Kidney epithelial cell (primary cell): ENCODE measurements around the genes FTCDNL1, BZW1, NDUFB3 and FLACC1.

GRCh38 chr2:199445767-199446219, 11.9 kb downstream of the SATB2 start:
- RAMPAGE, long total RNA = no peak
- RRBS = no CpG with 5 or more reads among the region's 2 CpGs

GRCh38 chr2:199786096-199786602, 64.8 kb downstream of the FTCDNL1 start:
- RAMPAGE, long total RNA = no peak
- RRBS = no CpG with 5 or more reads among the region's 2 CpGs

DNA sequence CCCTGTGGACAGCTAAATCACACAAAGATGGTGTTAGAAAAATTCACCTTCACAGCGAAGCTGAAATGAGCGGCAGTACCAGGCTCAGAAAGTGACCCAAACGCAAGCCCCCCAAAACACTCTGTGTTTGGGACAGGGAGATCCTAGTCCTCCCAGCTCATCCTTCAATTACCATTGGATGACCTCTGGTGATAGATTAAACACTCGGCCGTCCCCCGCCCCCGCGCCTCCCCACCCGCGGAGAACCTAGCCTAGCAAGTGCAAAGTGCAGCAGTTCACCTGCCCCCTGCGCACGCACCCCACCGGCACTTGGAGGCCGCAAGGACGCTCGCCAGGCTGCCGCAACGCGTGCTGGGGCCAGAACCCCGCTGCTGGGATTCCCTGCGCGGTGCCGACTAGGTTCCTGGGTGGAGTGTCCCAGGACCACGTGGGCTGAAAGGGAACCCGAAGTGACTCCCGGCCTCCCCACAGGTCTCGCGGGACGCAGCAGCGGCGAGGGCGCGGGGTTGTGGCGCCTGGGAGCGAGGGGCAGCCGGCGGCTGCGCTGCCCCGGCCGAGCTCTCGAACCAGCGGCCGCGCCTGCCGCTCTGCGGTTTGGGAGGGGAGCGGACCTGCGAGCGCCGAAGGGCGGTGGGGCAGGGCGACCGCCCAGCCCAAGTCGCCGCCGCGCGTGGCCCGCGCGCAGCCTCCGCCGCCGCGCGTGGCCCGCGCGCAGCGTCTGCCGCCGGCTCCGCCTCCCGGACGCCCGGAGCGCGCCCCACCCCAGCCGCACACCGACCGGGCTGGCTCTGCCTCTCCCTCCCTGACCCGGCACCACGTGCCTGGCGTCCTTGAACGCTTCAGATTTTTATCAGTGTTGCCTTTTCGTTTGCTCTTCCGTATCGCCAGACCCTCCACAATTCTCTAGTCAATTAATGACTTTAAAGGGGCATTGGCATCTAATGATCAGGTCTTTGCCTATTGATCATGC, at the start of gene FTCDNL1:
FTCDNL1 (minus strand) TSS at position 732 of the 970 bp plus-strand sequence.
- RAMPAGE, long total RNA = no peak
- RRBS = under 1% methylated on average over 10 of the region's 88 CpGs

GRCh38 chr2:199926249-199927287, 15.5 kb downstream of the C2orf69 start:
- RAMPAGE, long total RNA = no peak
- RRBS = no CpG with 5 or more reads among the region's 3 CpGs

DNA sequence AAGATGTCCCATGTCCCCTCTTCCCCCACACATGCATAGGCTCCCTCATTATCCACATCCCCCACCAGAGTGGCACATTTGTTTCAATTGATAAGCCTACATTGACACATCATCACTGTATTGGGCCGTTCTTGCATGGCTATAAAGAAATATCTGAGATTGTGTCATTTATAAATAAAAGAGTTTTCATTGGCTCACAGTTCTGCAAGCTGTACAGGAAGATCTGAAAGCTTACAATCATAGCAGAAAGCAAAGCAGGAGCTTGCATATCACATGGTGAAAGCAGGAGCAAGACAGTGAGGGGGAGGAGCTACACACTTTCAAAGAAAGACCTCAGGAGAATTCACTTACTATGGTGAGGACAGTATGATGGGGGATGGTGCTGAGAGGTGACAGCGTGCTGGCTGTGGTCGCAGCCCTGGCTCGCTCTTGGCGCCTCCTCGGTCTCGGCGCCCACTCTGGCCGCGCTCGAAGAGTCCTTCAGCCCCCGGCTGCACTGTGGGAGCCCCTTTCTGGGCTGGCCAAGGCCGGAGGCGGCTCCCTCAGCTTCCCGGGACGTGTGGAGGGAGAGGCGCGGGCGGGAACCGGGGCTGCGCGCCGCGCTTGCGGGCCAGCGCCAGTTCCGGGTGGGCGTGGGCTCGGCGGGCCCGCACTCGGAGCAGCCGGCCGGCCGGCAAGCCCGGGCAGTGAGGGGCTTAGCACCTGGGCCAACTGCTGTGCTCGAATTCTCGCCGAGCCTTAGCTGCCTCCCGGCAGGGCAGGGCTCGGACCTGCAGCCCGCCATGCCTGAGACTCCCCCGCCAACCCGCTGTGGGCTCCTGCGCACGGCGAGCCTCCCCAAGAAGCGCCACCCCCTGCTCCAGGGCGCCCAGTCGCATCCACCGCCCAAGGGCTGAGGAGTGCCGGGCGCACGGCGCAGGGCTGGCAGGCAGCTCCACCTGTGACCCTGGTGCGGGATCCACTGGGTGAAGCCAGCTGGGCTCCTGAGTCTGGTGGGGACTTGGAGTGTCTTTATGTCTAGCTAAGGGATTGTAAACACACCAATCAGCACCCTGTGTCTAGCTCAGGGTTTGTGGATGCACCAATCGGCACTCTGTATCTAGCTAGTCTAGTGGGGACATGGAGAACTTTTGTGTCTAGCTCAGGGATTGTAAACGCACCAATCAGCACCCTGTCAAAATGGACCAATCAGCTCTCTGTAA, 131.9 kb upstream of the SPATS2L start:
- RAMPAGE, long total RNA = no peak
- RRBS = 86% methylated on average over 1 of the region's 58 CpGs

DNA sequence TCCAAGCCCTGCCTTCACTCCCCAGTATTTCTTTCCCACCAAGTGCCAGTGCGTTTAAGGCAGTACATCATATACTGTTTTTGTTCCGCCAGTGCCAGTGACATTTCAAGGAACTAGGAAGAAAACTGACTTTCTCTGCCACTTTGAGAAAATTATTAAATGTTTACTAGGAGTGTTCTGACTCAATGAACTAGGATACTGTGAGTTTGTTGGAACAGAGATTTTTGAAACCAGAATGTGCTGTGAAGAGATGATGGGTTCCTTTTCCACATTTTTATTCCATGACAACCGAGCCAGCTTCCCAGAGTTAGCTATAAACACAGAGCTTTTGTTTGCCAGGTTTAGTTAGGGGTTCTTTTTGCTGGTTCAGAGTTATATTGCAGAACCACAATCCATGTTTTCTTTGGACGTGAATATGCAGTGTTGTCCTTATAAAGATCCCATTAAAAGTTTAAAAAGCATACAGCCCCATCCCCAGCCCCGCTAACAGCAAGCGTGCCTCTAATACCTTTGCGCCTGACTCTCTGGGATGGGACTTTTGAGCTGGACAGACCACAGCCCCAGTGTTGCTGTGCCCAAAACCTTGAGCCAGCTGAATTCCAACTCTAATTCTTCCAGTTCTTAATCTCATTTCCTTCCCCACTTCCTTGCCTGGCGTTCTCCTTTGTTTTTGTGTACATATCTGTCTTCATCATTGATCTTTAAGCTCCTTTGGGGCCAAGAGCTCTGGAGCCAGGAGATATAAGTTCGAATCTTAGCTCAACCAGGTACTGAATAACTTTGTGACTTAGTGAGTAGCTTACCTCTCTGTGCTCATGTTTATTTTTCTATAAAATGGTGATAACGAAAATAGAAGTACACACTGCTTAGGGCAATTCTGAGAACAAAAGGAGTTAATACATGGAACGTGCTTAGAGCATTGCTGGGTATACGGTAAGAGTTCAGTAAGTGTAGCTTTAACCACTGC, 72.3 kb downstream of the SPATS2L start:
- RAMPAGE, long total RNA = no peak
- RRBS = no CpG with 5 or more reads among the region's 12 CpGs

- RAMPAGE, long total RNA = no peak
- RRBS = no CpG with 5 or more reads among the region's 3 CpGs
These were observed 99.2 kb downstream of the SPATS2L start for GRCh38 chr2:200405391-200406341.

DNA sequence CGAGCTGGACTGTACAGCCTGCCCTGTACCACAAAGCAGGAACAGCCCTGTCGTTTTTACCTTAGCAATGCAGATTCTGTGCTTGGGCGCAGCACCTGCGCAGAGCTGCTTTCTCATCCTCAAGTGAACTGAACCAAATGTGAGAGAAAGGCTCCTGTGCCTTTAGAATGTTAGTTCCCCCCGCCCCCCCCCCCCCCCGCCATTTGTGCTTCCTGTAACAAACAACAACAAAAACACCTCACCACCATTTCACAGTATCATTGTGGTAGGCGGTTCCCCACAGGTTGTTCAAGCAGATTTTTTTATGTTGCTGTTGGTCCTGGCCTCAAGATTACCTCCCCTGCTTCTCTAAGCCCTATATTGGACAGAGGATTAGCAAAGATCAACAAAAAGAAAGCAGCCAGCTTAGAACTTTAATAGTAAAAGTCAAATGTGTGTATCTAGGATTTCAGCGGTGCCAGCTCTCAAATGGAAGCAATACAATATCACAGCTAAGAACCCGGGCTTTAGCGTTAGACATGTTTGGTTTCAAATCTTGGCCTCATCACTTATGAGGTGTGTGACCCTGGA, 84.8 kb downstream of the KCTD18 start:
- RAMPAGE, long total RNA = no peak
- RRBS = no CpG with 5 or more reads among the region's 10 CpGs

GRCh38 chr2:200507214-200507517, 2.7 kb downstream of the KCTD18 start:
- RAMPAGE, long total RNA = no peak
- RRBS = no CpG with 5 or more reads among the region's 2 CpGs

DNA sequence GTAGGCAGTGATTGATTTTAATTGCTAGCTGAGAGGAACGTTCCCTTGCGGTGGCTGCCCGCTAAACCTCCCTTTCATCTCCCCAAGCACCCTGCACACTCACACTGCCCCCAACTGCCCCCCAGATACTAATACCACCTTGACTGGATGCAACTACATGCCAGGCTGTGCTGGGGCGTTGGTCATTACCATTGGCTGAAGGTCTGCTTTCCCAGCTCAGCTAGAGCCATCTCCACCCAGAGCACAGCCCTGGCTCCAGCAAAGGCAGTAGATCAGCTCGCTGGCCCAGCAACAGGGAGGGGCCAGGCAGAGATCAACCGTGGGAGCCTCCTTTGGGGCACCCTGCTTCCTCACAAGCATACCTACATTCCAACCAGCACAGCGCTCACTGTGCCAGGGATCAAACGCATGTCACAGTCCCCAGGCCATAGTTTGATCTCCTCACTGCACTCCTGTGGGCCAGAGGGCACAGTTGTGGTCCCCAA, 70.3 kb upstream of the BZW1 start:
- RAMPAGE, long total RNA = no peak
- RRBS = no CpG with 5 or more reads among the region's 8 CpGs

DNA sequence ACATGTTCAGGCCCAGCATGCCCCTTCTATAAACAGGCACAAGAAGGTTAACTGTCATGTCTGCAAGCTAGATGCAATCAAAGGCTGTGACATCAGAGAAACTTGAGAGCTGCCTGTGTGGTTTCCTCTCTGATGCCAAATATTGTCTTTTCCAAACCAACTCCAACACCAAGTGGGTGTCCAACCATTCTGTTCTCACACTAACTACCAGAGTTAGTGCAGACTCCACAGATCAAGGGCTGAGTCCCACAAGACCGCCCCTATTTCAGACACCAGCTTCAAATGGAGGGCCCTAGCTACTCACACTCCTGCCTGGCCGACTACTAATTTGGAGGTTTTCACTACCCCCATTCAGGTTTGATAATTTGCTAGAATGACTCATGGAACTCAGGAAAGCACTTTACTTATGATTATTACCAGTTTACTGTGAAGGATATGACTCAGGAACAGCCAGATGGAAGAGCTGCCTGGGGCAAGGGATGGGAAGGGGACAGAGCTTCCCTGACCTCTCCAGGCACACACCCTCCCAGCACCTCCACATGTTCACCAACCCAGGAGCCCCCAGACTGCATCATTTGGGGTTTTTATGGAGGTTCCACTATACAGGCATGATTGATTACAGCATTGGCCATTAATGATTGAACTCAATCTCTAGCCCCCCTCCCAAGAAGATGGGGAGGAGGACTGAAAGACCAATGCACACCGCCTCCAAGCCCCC, 46.2 kb upstream of the BZW1 start:
- RAMPAGE, long total RNA = no peak
- RRBS = no CpG with 5 or more reads among the region's 3 CpGs

DNA sequence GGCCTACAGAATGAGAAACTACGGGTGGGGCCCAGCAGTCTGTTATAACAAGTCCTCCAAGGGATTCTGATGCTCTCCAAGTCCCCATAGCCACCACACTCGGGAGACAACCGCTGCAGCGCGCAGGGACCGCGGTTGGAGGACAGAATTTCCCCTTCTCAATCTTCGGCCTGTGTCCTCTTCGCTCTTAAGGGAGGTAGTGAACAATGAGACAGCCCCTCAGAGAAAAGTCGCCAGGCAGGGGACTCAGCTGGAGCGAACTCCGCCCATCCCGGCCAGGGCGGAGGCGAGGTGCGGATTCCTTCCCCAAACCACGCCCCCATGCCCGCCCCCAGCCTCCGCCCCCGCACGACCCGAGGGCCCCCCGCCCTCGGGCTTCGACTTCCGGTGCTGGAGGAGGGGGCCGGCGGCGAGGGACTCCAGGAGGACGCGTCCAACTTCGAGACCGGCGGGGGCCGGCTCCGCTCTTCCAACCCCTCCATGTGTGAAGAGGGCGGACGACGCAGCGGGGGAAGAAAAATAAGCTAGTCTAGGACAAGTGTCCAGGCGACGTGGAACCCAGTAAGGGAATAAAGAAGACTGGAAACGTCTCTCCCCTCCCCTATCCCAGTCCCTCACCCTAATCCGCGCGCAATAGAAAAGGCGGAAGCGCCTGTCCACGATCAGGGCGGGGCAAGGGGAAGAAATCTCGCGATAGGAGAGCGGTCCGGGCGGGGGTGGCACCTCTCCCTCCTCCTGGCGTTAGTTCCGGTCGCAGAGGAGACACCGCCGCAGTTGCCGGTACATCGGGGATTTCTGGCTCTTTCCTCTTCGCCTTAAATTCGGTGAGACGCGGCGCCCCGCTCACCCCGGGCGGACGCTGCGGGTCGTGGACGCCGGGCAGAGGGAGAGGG, at the start of gene BZW1:
BZW1 (plus strand) TSS at position 744 of the 893 bp plus-strand sequence.
- RAMPAGE, long total RNA = start-site peak on the plus strand centred at position 395 of the sequence, 57 bp wide, 328 and 267 reads in 2 replicates; start-site peak on the plus strand centred at position 759 of the sequence, 25 bp wide, 2,466 and 971 reads in 2 replicates
- RRBS = 1% methylated on average over 12 of the region's 75 CpGs

DNA sequence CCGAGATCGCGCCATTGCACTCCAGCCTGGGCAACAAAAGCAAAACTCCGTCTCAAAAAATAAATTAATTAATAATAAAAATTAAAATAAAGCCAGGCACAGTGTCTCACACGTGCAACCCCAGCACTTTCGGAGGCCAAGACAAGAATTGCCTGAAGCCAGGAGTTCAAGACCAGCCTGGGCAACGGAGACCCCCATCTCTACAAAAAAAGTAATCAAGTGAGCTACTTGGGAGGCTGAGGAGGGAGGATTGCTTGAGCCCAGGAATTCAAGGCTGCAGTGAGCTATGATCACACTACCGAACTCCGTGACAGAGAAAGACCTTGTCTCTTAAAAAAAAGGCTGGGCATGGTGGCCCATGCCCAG, 18.9 kb downstream of the BZW1 start:
- RAMPAGE, long total RNA = no peak
- RRBS = no CpG with 5 or more reads among the region's 9 CpGs

- RAMPAGE, long total RNA = no peak
- RRBS = no CpG with 5 or more reads among the region's 3 CpGs
These were observed 4.8 kb upstream of the ORC2 start for GRCh38 chr2:200968072-200968892.

- RAMPAGE, long total RNA = start-site peak on the minus strand at chr2:201071628-201071657, 130 and 145 reads in 2 replicates; start-site peak on the plus strand at chr2:201071756-201071831, 17 and 19 reads in 2 replicates; start-site peak on the plus strand at chr2:201071987-201072034, 319 and 310 reads in 2 replicates
- RRBS = no CpG with 5 or more reads among the region's 37 CpGs
These were observed at the start of gene NDUFB3 for GRCh38 chr2:201071475-201072416. TSS of gene NDUFB3 (plus strand) at chr2:201072001.

- RAMPAGE, long total RNA = no peak
- RRBS = no CpG with 5 or more reads among the region's 14 CpGs
These were observed 23.0 kb downstream of the CFLAR start for GRCh38 chr2:201138780-201139451.

DNA sequence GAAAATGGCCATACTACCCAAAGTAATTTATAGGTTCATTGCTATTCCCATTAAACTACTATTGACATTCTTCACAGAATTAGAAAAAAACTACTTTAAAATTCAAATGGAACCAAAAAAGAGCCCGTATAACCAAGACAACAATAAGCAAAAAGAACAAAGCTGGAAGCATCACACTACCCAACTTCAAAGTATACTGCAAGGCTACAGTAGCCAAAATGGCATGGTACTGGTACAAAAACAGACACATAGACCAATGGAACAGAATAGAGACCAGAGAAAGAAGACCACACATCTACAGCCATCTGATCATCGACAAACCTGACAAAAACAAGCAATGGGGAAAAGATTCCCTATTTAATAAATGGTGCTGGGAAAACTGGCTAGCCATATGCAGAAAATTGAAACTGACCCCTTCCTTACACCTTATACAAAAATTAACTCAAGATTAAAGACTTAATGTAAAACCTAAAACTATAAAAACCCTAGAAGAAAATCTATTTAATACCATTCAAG, 13.9 kb upstream of the CASP10 start:
- RAMPAGE, long total RNA = no peak
- RRBS = no CpG with 5 or more reads among the region's 2 CpGs

DNA sequence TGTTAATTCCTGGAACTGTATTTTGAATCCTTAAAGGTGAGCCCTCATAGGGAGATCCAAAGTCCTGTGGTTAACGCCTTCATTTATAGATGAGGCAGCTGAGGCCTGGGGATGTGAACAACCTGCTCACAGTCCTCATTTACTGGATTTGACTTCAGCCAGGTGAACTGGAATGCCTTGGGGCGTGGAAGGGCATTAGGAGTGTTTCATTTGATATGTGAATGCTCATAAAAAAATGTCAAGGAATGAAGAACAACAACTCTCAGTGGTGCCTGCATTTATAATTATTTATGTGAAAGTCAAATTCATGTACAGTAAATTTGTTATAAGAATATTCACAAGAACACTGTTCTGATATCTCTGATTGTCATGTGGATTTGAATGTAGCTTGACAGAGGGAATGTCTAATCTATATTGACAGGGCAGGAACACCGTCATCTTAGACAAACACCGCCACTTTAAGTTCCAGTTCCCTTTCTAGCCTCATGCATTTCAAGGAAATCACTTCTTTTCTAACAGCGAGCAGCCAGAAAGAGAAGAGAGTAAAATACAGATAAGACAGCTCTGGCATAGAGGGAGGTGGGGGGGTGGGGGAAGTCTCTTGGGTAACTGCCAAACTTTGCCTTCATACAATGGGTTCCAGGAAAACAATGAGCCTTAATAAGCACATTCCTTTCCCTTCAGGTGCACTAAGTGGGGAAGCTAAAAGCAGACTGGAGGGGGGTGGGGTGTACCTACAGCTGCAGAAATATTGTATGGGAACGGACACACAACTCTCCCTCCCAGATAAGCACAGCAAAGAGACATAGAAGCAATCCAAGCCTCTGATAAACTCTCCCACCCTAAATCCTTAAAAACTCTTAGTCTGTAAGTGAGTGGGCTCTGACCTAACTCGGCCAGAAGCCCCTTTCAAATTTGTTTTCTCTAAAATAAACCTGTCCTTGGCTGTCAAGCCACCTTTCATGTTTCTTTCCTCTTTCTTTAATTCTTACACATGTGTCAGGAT, 37.1 kb downstream of the CASP10 start:
- RAMPAGE, long total RNA = no peak
- RRBS = no CpG with 5 or more reads among the region's 7 CpGs

- RAMPAGE, long total RNA = no peak
- RRBS = no CpG with 5 or more reads among the region's 5 CpGs
These were observed 20.8 kb upstream of the CASP8 start for GRCh38 chr2:201239530-201240016.

GRCh38 chr2:201357073-201357737, at the start of gene FLACC1:
TSS of gene FLACC1 (minus strand) at chr2:201357345.
- RAMPAGE, long total RNA = no peak
- RRBS = no CpG with 5 or more reads among the region's 4 CpGs